Progenitor cell of endocrine pancreas (in vitro differentiated cells): ENCODE measurements around the gene SGCB.

DNA sequence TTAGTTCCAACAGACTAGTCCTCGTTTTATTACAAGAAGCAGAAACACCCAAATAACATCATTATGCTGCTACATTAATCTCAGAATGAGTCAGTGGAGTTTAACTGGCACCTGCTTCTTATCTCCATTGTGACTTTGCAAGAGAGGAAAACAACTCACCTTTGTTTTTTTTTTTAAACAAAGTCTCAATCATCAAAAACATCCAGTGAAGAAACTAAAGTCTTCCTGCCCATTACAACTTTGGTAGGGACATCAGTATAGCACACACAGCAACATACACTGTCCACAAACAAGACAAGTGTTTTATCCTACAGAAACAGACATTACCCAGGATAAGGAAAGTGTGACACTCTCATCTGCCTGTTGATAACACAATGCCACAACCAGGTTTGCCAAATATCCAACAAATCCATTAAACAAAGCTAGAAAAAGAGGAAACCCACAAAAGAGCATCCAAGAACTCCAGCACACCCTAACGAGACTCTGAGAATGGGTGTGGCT is 15.0 kb downstream of the ATP8A1 start:
- PRO-cap = no peak

GRCh38 chr4:42786366-42786818 is 106.1 kb upstream of the GRXCR1 start:
- PRO-cap = no peak

- PRO-cap = no peak
Observed at GRCh38 chr4:44818136-44818362, 91.7 kb upstream of the GNPDA2 start.

GRCh38 chr4:45324757-45325154 is 598.4 kb upstream of the GNPDA2 start:
- PRO-cap = no peak

- PRO-cap = no peak
Observed at GRCh38 chr4:47704521-47704790, 133.4 kb downstream of the CORIN start.

DNA sequence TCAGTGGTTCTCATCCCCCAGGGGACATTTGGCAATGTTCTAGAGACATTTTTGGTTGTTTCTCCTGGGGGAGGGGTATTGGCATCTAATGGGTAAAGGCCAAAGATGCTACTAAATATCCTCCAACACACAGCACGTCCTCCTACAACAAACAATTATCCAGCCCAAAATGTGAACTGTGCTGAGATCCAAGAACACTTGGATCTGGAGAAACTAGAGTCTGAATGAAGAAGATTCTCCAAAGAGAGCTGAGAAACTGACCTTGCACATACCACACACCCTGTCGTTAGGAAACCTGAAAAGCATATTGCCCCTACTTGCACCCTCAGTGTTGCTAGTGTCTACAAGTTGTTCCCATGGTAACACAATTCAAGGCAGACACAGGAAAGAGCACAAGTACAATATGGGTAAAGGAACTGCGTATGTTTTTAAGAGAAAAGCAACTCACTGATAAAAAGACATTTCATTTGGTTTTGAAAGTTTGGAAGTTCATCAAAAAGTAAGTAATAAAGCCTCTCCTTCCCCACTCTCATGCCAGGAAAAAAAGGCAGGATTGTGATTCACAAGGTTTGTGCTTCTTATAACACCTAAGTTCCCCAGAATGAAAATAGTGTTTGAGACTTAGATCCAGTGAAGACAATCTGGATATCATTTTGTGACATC is 42.0 kb downstream of the NIPAL1 start:
- PRO-cap = no peak

GRCh38 chr4:48127369-48128542 is 6.3 kb downstream of the TXK start:
- PRO-cap = no peak

DNA sequence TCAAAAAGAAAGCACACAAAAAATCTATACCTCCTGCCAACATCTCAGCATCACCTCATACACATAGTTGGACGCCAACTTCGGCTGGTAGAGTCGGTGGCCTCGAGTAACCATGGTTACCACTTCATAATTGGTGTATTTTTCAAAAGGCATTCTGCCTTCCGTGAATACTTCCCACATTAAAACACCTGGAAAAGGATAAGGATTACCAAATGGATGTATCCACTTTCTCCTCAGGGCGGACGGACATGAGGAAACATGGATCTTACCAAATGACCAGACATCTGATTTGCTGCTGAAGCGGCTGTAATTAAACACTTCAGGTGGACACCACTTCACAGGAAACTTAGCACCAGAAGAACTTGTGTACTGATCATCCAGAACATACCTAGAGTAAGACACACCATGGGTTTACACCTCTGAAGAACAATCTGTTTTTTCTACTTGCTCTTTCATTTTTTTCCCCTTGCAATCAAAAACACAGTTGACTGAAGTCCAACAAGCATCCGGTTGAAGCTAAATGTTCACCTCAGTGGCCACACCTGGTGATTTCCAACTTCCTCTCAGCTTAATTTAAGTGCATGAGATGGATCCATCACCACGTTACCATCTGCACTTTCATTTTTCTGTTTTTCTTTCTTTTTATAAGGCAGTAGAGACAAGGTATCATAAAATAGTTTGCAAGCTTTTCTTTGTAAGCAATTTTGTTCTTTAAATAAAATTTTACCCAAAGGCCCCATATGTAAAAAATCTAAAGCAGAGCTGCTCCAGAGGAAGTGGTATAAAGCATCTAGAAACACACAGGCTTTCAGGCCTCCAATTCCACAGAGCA is 4.8 kb upstream of the TXK start:
- PRO-cap = no peak

DNA sequence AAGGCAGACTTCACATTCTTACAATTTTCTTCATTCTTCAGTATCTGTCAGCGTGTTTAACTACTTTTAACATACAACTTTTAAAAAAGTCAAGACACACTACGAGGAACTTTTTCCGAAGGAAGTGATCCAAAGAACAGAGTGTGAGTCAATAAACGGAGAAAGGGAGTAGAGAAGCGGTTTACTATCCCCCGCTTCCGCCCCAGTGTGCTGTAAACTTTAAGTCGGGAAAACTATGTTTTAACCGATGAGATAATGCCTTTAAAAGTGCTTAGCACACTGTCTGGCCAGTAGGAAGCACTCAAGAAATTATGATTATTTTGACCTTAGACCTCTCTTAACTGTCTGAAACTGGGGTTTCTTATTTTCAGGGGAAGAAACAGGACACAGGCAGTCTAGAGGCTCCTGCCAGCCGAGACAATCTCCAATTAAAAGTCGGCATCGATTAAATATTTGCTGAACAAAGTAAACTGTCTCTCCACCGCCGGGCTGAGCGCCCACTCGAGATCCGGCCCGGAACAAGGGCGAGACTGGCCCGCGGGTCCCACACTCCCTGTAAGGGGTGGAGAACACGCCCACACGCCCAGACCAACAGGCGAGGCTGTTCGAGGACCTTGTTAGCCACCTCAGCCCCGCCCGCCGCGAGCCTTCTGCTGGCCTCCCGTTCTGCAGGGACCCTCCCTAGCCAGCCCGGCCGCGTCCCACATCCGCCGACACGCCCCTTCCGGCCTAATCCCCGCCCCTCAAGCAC is 563 bp upstream of the SLAIN2 start:
- PRO-cap = bidirectional peak, plus-strand start outside the sequence, minus-strand start at position 652 of the sequence

DNA sequence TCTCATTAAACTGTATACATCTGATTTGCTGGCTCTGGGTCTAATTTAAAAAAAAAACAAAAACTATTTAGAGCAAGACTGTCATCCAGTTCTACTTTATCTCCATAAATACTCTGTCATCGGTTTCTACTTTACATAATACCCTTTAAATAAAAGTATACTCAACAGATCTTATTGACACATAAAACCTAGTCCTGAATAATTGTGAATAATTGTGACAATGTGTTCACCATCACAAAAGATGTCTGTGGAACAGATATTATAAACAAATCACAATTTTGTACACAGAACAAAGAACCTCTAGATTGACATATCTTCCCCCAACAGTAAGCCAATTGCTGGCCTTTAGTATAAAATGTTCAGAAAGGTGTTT is 3.1 kb downstream of the FRYL start:
- PRO-cap = no peak

DNA sequence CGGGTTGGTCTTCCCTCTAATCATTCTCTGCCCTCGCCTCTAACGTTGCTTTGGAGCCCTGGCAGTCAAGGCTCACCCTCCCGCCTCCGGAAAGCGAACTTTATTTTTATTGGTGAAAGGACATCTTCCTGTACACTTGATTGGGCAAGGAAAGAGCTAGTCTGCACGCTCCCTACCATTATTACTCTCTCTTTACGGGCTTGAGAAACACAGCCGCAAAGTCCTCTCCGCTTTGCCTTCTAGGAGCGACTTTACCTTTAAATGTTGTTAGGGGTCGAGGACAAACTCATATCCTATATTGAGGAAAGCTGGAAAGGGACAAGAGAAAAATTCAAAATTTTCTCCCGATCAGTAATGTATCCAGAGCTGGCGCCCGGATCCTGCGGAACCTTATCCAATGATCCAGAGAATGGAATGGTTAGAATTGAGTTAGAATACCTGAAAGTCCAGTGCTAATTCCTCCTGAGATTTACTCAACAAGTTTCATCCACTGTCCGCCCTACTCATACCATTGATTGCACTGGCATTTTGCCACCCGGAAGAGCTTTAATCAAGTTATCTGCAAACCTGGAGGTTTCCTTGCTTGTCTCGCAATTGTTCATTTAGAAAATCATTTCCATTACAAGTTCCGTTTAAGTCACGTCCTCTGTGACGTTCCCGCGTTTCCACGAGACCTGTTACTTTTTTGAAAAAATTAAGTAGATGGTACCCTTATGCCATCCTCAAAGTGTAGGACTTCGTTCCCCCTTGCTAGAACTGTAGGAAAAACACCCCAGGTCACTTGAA is 554 bp upstream of the FRYL start:
- PRO-cap = bidirectional peak, plus-strand start at position 192 of the sequence, minus-strand start outside the sequence

DNA sequence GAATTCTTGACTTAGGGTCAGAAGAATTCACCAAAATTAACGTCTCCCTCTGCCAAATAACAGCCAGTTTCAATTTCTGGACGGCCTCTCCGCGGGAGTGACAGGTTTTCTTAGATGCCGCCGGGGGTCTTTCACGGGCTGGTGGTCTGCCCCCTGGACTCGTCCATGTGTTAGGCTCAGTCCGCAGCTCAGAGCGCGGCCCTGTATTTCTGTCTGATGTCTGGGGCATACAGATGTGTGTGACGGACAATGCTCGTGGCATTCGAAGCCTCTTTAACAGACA is 904 bp upstream of the DCUN1D4 start:
- PRO-cap = bidirectional peak, plus-strand start outside the sequence, minus-strand start at position 167 of the sequence

DNA sequence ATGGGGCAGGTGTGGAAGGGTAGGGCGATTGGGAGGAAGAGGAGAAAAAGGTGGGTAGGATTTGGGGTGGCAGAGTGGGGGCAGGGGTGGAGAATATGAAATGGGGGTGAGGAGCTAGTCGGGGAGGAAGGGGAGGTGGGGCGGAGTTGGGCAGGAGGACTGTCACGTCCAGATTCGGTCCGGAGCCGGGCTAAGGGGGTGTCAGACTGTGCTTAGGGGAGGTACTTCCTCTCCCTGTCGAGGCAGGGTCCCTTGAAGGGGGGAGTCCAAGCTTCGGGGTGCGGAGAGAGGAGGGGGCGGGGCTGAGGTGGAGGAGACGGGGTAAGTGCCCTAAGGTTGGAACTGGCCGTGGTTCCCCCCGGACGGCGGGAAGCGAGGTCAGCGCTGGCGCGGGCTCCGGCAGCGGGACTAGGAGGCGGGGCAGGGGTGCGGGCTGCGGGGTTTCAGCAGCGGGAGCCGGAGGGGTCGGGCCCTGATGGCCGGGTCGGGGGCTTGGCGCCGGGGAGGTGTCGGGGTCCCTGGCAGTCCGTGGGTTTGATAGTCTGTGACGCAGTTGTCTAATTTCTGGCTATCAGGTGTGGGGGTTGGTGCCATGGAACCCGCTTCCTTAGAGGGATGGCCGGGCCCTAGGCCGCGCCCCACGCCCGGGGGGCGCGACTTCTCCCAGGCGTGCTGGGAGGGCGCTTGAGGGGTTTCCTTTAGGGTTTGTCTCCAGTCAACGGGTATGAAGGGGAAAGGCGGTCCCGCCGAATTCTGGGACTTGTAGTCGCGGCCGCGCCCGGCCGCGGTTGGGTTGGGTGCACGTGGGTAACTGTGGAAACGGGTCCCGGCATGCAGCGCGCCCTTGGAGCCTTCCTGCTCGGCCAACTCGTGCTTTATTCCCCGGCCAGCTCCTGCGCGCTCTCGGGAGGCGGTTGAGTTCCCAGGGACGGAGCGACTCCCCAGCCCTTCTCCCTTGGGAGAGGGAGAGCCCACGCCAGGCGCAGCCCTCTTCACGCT is 1.4 kb downstream of the DCUN1D4 start:
- PRO-cap = bidirectional peak, plus-strand start at position 878 of the sequence, minus-strand start at position 546 of the sequence

DNA sequence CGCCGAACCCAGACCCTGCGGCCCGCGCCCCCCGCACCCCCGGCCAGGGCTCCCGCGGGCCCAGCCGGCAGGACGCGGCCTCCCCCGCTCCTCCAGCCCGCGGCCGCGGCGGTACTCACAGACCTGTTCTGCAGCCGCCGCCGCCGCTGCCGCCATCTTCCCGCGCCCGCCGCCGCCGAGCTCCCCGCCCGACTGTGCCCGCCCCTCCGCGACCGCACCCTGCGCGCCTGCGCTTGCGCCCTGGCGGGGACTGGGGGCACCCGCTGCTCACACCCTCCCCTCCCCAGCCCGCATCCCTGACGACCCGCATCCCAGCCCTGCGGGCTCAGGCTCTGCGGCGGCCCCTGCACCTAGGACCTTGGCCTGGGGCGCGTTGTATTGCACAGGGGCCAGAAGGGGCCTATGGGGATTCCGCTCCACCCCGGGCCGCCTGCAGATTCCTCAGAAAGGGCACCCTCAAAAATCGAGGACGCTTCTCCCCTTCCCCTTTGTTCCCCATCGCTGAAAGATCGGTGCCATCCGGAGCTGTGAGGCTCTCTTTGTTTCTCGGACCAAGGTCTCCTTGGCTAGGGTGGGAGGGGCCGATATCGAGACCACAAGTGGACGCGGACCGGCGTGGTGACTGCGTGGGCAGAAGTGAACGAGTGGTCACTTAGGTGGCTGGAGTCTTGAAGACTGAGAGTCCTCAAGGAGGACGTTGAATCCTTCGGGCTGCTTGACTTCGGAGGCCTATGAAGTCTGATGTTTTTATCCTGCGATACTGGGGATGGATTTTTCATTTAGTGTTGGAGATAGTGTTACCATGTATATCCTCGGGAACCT is at the start of gene SGCB:
TSS of gene SGCB (minus strand) at position 196 of the 822 bp plus-strand sequence.
- PRO-cap = bidirectional peak, plus-strand start at position 270 of the sequence, minus-strand start at position 196 of the sequence; bidirectional peak, plus-strand start at position 596 of the sequence, minus-strand start at position 570 of the sequence; bidirectional peak, plus-strand start at position 639 of the sequence, minus-strand start at position 638 of the sequence; unidirectional peak, minus-strand start at position 740 of the sequence

DNA sequence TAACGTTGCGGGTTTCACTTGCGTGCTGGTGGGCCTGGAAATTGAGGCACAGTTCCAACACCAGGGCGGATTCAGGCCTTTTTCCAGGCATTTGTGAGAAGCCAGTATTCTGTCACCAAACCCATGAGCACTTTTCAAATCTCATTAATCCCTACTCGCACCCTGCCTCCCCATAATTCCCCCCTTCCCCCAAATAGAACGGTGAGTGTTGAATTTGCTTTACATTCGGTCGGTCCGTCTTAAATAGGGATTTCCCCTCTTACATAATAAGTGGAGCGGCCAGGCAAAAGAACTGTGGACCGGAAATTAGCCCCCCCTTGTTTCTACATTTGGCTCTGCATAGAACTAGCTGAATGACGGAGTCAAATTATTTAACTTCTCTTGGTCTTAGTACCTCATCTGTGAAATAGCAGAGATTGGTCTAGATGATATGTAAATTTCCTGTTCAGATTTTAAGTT is 1.2 kb downstream of the SPATA18 start:
- PRO-cap = no peak

- PRO-cap = no peak
Observed at GRCh38 chr4:53695493-53696419, 104.5 kb upstream of the LNX1 start.

DNA sequence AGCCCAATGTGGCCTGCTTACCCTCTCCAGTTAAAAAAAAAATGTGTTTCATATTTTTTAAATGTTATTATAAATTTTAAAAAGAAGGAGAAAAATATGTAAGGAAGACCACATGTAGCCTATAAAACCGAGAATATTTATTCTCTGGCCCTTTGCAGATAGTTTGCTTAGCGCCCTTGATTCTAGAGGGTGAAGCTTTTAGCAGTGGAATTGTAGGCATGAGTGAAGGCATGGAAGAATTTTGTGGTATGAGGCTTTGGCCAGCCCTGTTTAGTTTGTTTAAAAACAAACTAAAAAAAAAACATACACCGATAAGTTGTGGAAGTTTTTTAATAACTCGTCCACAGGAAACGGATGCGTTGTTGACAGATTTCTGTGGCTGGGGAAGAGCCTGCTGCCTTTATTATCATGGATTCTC is 194.6 kb upstream of the LNX1 start:
- PRO-cap = no peak

GRCh38 chr4:53984187-53984933 is 80.0 kb downstream of the CHIC2 start:
- PRO-cap = no peak

DNA sequence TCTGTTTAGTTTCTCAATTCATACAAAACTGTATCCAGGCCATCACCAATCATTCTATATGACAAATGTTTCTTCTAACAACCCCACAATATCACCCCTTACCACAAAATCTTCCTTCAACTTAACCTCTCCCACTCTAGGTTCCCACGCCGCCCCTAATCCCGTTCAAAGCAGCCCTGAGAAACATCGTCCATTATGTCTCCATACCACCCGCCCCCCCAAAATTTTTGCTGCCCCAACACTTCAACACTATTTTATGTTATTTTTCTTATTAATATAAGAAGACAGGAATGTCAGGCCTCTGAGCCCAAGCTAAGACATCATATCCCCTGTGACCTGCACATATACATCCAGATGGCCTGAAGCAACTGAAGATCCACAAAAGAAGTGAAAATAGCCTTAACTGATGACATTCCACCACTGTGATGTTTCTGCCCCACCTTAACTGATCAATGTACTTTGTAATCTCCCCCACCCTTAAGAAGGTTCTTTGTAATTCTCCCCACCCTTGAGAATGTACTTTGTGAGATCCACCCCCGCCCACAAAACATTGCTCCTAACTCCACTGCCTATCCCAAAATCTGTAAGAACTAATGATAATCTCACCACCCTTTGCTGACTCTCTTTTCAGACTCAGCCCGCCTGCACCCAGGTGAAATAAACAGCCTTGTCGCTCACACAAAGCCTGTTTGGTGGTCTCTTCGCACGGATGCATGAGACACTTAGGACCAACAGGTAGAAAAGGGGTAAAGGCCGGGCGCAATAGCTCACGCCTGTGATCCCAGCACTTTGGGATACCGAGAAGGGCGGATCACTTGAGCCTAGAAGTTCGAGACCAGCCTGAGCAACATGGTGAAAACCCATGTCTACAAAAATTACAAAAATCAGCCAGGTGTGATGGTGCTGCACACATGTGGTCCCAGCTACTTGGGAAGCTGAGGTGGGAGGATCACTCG is 39.3 kb downstream of the CHIC2 start:
- PRO-cap = no peak

DNA sequence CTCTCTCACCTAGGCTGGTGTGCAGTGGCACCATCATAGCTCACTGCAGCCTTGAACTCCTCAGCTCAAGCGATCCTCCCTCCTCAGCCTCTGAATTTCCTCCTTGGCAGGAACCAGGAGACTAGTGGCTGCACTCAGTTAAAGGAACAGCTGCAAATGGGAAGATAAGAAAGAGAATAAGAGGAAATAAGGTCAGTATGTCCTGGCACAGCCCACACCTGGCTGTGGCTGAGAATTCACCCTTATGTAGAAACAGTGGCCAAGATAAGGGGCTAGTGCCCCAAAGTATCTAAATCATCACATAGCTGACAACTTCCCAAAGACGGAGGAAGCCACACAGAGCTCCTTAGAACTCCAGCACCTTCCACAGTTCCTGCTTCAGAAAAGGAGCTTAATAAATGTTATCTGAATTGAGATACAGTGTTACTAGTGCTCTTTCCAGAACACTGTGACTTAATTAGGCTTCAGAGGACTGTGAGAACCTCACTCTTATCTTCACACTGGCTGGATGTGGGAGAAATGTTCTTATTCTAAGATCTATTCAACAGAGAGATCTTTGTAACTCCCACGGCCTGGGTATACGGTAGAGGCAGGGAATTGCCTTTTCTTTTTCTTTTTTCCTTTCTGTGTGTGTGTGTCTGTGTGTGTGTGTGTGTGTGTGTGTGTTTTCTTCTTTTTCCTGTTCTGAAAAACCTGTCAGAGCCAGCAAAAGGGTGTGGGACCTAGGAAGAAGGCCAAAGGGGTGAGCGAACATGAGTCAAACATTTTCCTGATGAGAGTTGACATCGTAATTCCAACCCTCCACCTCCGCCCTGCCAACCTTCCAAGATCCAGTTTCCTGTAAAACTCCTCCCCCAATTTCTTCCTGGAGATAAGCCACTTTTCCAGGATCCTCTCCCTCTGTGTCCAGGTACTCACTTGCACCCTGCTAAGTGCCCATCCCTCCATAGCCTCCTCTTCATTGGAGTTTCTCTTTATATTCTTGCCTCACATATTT is 2.6 kb upstream of the CHIC2 start:
- PRO-cap = no peak